A375 (cell line): ENCODE results near the genes PLA2G10 and MPV17L.

DNA sequence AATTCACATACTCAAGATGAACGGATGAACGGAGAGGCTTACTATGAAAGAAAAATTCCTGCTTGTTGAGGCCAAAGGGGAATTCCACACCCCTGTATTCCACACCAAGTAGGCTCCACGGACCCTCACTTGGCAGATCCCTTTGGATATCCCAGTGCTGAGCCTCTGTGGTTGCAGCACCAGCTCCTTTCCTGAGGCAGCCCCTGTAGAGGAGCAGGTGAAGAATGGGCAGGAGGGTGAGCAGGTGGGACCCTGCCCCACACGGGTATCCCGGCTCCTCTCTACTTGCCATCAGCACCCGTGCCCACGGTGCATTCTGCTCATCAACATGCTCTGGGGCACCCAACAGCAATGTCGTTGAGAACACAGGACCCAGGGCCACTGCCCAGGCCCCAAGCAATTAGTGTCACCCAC, 113.0 kb downstream of the CPPED1 start:
- RAMPAGE, long total RNA, result no peak

DNA sequence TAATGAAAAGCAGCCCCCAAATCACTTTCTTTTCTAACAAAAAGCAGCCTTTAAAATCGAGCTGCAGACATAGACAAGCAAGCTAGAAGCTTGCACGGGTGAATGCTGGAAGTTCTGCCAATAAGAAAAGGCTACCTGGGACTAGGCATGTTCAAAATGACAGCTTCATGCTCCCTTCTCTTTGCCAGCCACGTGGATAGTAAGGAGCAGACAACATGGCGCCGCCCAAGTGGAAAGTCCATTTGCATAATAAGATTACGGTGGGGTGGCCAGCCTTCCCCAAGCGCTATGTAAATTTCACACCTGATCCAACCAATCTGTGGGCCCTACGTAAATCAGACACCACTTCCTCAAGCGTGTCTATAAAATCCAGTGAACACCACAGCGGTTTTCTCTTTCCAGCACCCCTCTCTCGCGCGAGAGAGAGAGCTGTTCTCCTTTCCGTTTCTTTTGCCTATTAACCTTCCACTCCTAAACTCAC, 140.4 kb upstream of the ERCC4 start:
- RAMPAGE, long total RNA, result no peak

DNA sequence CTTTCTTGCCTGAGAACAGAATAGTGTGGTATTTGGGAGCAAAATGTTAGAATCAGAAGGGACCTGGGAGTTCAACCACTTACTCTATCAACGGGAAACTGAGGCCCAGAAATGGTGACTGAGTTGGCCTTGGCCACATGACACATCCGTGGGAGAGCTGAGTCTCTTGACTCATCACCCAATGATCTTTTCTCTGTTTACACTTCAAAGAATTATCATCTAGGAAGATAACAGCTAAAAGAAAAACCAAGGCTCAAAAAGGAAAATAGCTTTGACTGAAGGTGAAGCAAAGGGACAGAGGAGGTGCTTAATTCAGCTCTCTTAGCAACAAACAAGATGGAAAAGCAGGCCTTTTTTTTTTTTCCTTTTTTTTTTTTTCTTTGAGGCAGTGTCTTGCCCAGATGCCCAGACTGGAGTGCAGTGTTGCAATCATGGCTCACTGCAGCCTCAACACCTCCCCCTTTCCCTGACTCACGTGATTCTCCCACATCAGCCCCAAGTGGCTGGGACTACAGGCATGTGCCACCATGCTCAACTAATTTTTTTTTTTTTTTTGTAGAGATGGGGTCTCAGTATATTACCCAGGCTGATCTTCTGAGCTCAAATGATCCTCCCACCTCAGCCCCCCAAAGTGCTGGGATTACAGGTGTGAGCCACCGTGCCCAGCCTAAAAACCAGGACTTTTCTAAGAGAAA, 16.7 kb downstream of the ERCC4 start:
- RAMPAGE, long total RNA, result no peak

GRCh38 chr16:13956262-13956590, 36.3 kb downstream of the ERCC4 start:
- RAMPAGE, long total RNA, result no peak

DNA sequence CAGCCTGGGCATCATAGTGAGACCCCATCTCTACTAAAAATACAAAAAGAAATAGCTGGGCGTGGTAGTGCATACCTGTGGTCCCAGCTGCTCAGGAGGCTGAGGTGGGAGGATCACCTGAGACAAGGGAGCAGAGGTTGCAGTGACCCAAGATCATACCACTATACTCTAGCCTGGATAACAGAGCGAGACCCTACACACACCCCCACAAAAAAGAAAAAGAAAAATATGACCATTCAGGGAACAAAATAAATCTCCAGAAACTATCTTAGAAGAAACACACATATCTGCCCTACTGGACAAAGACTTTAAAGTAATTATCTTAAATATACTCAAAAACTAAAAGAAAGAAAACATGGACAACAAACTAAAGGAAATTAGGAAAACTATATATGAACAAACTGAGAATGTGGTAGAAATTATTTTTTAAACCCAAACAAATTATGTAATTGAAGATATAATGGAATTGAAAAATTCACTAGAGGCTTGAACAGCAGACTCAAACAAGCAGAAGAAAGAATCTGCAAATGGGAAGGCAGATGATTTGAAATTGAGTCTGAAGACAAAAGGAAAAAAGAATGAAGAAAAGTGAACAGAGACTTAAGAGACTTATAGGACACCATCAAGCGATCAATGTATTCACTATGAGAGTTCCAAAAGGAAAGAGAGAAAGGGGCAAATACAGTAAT, 152.1 kb downstream of the MRTFB start:
- RAMPAGE, long total RNA, result no peak

DNA sequence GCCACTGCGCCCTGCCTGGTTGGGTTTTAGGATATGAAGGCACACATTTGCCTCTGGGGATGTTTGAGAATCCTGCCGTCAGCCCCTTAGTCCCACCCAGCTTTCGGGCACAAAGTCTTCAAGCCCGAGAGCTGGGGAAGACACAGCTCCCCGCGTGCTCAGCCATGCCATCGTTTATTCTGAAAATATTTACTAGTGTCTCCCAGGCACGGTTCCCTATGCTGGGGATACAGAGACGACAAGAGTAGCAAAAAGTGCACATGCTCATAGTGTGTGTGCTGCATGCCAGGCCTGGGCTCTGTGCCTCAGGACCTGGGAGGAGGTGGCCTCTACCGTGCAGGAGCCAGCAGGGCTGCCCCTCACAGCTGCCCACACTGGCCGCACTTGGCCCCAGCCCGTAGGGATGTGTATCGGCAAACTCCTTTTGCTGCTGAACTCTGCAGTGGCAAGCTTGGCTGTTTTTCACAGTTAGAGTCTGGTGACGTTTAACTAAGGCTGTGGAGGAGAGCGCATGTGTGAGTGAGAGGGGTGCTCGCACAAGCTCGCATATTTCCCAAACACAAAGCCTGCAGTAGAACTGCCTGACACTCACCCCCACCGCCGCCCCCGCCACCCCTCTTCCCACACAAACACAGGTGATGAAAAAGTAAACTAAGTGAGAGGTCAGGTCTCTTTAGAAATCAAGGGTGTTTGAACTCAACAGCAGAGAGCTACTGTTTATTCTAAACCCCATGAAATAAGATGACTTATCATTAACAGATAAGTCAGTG, 266.4 kb downstream of the MRTFB start:
- RAMPAGE, long total RNA, result no peak

DNA sequence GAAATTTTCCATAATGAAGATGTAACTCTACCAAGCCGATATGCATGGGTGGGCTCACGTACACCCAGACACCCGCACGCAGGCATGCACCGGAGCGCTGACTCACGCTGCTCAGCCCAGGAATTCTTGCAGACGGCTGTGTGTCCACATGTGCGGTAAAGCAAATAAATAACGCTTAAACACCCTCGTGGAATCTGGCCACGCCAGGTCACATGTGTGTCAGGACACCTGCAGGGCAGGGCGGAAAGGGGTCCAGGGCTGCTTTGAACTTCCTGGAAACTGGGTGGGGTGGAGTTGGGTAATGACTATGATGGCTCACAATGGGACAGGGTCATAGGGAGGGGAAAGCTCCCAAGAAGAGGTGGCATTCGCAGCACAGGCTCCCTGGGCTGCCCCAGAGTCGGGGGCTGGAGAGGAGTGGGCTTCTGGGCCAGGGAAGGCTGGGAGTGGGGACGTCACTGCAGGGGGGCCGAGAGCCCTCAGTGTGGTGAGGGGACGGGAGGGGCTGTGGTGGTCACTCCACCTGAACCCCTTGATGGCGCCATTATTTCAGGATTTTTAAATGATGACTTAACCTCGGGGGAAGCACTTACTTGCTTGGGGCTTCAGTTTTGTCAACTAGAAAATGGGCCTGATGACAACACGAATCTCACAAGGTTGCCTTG, 265.4 kb downstream of the PARN start:
- RAMPAGE, long total RNA, result no peak

- RAMPAGE, long total RNA, result no peak
These were observed 224.0 kb downstream of the PARN start for GRCh38 chr16:14406092-14406508.

DNA sequence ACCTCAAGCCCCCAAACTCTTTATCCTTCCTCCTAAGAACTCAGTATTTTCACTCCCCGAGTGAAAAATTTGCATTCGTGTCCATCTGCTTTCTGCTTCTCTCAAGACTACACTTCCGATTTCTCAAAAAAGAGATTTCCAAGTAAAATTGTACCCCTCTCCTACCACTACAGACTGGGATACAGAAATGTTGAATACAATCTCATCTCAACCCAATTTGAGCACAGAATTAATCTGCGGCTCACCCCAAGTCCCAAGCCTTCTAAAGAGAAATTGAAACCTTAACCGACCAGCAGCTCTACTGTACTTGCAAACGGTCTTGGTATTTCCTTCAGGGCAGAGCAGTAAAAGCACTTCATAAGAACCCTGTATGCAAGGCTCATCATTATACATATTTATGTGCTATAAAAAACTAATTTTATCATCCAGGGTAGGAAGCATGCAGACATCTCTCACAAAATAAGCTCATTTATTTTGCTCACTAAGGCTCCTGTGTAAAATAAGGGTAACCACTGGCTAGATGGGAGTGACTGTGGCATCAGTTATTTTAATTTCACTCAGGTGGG, 65.2 kb downstream of the PARN start:
- RAMPAGE, long total RNA, result no peak

DNA sequence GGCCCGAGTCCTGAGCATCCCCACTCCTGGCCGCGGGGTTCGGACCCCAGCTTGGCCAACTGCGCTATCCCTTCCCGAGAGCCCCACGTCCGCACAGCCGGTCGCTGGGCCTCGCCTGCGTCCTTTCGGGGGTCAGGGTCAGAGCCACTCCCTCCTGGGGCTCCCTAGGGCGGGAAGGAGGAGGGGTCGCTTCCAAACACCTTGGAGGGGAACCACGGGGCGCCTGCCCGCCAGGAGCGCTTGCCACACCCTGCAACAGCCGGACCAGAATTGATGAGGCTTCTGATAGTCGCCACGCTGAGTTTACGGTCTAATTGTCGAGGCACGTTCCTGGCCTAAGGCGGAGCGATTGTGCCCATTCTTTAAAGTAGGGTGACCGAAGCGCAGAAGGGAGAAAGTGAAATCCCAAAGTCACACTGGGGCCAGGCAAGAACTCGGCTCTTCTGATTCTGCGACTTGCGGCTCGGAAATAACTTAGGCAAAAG, 453 bp downstream of the BFAR start:
- RAMPAGE, long total RNA, result no peak

GRCh38 chr16:14636174-14636917, 3.6 kb downstream of the BFAR start:
- RAMPAGE, long total RNA, result no peak

DNA sequence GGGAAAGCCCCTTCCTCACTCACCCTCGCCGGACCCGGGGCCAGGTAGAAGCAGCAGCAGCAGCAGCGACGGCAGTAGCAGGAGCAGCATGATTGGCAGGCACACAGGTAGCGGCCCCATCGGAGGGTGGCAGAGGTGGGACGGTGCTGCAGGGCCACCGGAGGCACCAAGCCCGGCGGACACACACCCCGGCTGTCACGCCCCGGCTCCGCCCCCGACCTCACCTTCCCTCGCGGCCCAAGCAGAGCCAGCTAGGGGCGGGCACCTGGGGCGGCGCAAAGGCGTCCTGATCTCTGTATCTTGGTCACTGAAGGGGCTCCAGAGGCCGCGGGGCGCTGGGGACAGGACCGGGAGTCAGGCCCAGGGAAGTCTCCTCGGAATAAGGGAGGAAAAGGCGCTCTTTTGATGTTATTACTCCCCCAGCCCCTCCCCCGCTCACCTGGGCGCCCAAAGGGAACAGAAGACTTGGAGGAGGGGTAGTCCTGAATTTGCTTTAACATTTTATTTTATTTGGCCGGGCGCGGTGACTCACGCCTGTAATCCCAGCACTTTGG, at the start of gene PLA2G10:
Gene PLA2G10 (minus strand): TSS at position 199 of the 554 bp plus-strand sequence.
- RAMPAGE, long total RNA, result no peak

GRCh38 chr16:14876266-14876822, 42.8 kb downstream of the NOMO1 start:
- RAMPAGE, long total RNA, result no peak

GRCh38 chr16:15024781-15025521, 30.9 kb downstream of the NTAN1 start:
- RAMPAGE, long total RNA, result no peak

- RAMPAGE, long total RNA, result no peak
These were observed 806 bp downstream of the NTAN1 start for GRCh38 chr16:15054893-15055642.

- RAMPAGE, long total RNA, result no peak
These were observed 75.1 kb upstream of the RRN3 start for GRCh38 chr16:15169172-15169518.

DNA sequence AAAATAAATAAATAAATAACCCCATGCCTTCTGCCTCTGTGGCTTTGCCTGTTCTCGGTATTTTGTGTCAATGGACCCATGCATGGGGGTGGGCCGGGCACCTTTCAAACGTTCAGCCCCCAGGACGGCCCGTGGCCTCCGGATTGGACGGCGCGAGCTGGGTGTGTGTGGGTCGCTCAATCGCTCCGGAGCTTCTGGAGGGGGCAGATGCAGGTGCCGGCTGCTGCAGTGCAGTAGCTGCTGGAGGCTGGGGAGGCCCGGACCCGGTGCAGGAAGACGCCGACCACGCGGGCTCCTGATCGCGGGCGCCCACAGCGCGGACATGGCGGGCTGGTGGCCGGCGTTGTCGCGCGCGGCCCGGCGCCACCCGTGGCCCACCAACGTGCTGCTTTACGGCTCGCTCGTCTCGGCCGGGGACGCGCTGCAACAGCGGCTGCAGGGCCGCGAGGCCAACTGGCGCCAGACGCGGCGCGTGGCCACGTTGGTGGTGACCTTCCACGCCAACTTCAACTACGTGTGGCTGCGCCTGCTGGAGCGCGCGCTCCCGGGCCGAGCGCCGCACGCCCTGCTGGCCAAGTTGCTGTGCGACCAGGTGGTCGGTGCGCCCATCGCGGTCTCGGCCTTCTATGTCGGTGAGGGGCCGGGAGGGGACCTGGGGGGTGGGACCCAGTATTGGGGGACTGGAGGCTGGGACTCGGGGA, at the start of gene MPV17L:
Gene MPV17L (plus strand): TSS at position 179 of the 701 bp plus-strand sequence.
- RAMPAGE, long total RNA, result no peak

DNA sequence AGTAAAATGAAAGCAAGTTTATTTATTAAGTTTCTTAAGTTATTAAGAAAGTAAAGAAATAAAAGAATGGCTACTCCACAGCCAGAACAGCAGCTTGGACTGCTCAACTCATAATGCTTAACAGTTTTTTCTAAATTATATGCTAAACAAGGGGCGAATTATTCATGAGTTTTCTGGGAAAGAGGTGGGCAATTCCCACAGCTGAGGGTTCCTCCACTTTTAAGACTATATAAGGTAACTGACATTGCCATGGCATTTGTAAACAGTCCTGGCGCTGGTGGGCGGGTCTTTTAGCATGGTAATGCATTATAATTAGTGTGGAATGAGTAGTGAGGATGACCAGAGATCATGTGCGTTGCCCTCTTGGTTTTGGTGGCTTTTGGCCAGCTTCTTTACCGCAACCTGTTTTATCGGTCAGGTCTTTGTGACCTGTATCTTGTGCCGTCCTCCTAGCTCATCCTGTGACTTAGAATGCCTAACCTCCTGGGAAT, 53.2 kb downstream of the BMERB1 start:
- RAMPAGE, long total RNA, result no peak

DNA sequence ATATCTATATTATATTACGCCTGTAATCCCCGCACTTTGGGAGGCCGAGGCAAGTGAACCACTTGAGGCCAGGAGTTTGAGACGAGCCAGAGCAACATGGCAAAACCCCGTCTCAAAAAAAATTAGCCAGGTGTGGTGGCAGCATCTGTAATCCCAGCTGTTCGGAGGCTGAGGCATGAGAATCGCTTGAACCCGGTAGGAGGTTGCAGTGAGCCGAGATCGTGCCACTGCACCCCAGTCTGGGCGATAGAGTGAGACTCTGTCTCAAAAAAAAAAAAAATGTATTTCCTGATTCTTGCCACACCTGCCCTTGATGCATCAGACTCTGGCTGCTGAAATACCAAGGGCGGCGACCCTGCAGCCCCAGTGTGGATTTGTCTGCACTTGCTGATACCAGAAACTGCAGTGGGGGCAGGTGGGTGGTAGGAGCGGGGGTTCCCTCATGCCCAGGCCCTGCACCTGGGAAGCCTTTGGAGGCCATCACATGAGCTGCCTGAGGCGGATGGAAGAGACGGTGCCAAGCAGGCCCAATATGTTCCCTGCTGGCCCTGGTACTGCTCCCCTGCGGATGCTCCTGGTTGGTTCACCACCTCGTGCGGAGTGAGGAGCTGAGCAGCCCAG, 50.8 kb downstream of the MARF1 start:
- RAMPAGE, long total RNA, result no peak

- RAMPAGE, long total RNA, result no peak
These were observed 40.9 kb downstream of the MARF1 start for GRCh38 chr16:15601975-15602622.